ENCODE results near the genes PLEKHD1 and SMOC1.

DNA sequence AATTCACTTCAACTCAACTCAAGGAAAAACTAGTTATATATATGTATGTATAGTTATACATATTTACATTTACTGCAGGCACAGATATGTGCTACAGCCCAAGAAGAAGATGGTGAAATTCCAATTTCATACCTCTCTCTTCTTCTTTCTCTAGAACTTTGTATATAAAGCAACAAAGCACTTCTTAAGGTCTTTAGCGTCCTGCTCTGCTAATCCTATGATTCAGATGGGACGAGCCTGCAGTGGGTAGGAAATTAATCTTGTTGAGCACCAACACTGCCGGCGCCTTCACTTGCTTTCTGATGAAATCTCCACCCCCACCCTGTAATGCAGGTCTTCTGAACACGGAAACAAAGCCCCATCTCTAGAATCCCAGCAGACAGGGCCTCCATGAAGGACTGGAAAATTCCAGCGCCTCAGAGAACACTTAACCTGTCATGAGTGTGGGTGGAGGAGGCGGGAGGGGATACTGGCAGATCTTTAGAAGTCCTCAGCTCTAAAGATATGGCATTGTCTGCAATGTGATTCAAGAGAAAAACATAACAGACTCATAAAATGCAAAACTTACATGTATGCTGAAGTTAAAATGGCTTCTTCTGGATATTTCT is 43.4 kb downstream of the ZFP36L1 start:
- PRO-cap, 2 experiments, result no peak in any of the 2 experiments

- PRO-cap, 2 experiments, result no peak in any of the 2 experiments
These were observed 2.8 kb downstream of the ZFP36L1 start for GRCh38 chr14:68790032-68790545.

- PRO-cap, 2 experiments, result peak in 2 of 2 experiments; most common plus-strand start chr14:68815850 (in 1); most common minus-strand start chr14:68815888 (in 1)
These were observed 22.9 kb upstream of the ZFP36L1 start for GRCh38 chr14:68815746-68816279.

DNA sequence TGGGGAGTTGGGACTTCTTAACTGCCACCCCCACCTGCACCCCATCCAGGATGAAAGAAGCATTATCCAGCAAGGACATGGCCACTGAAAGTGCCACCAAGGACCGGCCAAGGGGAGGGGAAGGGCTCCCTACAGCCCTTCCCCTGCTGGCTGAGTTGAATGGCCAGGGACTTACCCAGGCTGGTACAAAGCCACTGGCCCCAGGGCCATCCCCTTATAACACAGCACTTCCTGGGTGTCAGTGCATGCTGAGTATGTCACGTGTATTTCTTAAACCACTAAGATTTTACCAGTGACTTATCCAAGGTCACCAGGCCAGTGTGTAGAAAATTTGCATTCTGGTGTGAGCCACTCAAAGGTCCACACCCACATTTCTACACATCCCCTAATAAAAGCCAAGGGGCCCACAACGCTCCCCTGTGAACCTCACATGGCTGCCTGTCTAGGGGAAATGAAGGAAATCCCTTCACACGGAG is 29.3 kb upstream of the ZFP36L1 start:
- PRO-cap, 2 experiments, result peak in 1 of 2 experiments; most common minus-strand start position 161 of the sequence (in 1)

GRCh38 chr14:68908133-68908530 is 71.0 kb downstream of the ACTN1 start:
- PRO-cap, 2 experiments, result no peak in any of the 2 experiments

- PRO-cap, 2 experiments, result no peak in any of the 2 experiments
These were observed 43.1 kb downstream of the ACTN1 start for GRCh38 chr14:68935619-68936755.

DNA sequence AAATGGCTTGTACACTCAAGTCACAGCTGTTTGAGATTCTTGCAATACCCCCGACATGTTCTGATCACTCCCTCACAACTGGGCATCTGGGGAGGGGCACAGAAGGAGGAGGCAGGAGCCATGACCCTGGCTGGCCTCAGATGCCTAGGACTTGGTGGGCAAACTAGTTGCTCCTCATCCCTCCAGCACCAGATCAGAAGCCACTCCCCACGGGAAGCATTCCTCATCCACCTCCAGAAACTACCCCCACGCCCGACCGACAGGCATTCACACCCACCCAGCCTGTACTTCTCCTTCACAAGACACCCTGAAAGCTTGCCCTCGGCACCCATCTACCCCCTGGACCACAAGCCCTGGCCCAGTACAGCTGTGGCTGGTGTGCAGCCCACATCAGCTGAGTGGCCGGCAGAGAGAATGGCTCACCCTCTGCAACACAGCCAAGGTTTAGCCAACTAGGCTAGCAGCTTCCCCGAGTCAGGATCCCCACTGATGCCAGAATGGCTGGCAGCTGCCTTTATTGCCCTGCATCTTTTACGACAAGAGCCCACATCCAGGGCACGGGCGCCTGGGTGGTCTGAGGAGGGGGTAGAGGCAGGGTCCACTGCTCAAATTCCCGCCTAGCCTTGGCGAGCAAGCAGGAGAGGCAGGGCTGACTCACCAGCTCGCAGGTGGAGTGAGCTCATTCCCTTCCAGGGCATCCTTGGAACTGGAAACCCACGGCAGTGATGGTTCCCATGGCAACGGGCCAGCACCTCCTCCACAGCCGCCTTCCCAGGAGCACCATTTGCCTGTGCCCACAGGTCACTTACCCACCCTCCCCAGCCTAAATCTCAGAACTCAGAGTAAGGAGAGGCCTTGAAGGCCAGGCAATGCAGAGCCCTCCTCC is 17.2 kb downstream of the ACTN1 start:
- PRO-cap, 2 experiments, result no peak in any of the 2 experiments

- PRO-cap, 2 experiments, result no peak in any of the 2 experiments
These were observed at the start of gene PLEKHD1 for GRCh38 chr14:69484259-69484940. PLEKHD1 (plus strand) TSS chr14:69484728.

DNA sequence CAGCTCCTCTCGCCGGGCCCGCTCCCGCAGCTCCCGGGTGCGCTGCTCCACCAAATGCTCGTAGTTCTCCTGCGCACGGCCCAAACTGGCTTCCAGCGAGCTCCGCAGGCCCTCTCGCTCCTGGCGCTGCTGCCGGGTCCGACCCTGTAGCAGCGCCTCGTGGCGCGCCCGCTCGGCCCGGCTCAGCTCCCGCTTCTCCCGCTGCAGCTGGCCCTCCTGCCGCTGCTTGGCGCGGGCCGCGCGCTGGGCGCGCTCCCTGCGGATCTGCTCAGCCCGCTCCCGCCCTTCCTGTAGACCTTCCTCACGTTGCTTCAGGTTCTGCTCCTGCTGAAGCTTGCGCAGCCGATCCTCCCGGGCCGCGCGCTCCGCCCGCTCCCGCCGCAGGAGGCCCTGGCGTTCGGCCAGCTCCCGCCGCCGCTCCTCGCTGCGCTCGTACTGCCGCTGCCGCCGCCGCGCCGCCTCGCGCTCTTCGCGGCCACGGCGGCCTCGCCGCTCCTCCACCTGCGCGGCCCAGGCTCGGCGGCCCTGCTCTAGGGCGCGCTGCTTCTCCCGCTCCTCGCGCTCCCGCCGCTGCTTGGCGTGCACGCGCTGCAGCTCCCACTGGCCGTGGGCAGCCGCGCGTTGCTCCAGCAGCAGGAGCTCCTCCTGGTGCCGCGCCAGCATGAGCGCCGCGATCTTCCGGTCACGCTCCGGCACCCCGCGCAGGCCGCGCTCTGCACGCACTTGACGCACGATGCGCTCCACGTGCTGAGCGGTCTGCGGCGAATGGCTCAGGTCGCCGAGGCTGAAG is 2.5 kb downstream of the CCDC177 start:
- PRO-cap, 2 experiments, result no peak in any of the 2 experiments

- PRO-cap, 2 experiments, result no peak in any of the 2 experiments
These were observed 53.6 kb upstream of the SRSF5 start for GRCh38 chr14:69713139-69713990.

DNA sequence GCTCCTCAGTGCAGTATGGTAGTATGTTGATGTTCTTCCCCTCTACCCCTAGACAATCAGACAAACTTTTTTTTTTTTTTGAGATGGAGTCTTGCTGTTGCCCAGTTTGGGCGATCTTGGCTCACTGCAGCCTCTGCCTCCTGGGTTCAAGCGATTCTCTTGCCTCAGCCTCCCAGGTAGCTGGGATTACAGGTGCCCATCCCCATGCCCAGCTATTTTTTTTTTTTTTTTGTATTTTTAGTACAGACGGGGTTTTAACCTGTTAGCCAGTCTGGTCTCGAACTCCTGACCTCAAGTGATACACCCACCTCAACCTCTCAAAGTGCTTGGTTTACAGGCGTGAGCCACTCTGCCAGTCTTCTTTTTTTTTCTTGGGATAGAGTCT is 6.8 kb downstream of the SRSF5 start:
- PRO-cap, 2 experiments, result peak in 1 of 2 experiments; most common plus-strand start position 260 of the sequence (in 1)

GRCh38 chr14:69776584-69777374 is 9.8 kb downstream of the SRSF5 start:
- PRO-cap, 2 experiments, result no peak in any of the 2 experiments

DNA sequence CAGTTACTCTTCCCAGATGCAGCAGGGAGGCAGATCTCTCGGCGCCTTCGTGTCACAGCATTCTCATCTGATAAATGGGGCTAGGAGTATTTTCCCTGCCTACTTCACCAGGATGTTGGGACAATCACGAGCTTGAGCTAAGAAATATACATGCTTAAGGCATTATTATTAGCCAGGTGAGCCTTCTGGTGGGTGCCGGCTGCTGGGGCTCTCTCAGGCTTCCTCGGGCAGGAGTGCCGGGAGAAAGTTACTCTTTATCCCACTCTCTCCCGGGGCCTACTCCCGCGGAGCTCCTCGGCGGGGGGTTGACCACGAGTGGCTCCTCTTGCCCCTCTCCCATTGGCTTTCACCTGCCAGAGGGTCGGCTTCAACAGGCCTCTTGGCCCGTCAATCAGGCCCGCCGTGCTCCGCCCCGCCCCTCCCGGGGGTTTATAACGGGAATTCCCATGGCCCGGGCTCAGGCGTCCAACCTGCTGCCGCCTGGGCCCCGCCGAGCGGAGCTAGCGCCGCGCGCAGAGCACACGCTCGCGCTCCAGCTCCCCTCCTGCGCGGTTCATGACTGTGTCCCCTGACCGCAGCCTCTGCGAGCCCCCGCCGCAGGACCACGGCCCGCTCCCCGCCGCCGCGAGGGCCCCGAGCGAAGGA is at the start of gene SMOC1:
Gene SMOC1, plus strand, starts transcription at position 460 of the 645 bp plus-strand sequence.
- PRO-cap, 2 experiments, result no peak in any of the 2 experiments

- PRO-cap, 2 experiments, result no peak in any of the 2 experiments
These were observed 366 bp downstream of the SMOC1 start for GRCh38 chr14:69879602-69879961.

- PRO-cap, 2 experiments, result no peak in any of the 2 experiments
These were observed 41.1 kb upstream of the SLC8A3 start for GRCh38 chr14:70229862-70230259.

DNA sequence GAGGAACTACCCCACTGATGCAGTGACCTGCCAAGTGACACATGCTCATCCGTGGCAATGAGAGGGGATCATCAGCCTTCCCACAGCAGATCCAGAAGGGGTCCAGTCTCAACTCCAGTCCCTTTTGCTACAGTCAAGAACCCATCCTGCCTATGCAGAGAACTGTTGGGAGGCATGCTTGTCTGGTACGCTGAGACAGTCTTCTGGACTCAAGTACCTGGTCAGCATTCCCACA is 26.9 kb downstream of the COX16 start:
- PRO-cap, 2 experiments, result no peak in any of the 2 experiments

DNA sequence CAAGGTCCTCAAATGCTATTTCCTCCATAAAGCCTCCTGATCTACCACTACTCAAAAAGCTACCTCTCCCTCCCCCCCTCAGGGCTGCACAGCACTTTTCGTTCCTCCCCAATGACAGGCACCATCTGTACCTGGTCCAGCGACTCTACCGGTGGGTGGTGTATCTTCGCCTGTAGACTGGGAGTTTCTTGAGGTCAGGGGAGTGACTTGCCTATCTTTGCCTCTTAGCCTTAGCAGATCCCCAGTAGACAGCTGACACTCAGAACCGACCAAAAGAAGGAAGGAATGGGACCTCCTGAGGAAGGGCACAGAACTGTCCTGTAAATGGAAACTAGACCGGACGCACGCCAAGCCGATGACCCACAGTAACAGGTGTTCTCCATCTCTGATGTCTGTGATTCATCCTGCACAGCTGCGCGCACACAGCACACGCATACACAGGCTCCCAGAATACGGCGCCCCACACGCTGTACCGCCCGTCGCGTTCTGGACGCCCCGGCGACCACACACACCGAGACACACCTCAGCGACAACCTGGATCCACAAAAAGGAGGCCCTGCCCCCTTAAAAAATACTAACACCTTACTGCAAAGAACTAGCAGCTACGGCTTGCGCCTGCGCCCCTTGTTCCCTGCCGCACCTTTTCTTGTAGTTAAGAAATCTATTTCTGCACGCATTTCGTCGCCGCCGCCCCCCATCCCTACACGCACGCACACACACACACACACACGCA is 673 bp upstream of the TTC9 start:
- PRO-cap, 2 experiments, result peak in 2 of 2 experiments; most common plus-strand start position 398 of the sequence (in 1); most common minus-strand start position 488 of the sequence (in 2)

DNA sequence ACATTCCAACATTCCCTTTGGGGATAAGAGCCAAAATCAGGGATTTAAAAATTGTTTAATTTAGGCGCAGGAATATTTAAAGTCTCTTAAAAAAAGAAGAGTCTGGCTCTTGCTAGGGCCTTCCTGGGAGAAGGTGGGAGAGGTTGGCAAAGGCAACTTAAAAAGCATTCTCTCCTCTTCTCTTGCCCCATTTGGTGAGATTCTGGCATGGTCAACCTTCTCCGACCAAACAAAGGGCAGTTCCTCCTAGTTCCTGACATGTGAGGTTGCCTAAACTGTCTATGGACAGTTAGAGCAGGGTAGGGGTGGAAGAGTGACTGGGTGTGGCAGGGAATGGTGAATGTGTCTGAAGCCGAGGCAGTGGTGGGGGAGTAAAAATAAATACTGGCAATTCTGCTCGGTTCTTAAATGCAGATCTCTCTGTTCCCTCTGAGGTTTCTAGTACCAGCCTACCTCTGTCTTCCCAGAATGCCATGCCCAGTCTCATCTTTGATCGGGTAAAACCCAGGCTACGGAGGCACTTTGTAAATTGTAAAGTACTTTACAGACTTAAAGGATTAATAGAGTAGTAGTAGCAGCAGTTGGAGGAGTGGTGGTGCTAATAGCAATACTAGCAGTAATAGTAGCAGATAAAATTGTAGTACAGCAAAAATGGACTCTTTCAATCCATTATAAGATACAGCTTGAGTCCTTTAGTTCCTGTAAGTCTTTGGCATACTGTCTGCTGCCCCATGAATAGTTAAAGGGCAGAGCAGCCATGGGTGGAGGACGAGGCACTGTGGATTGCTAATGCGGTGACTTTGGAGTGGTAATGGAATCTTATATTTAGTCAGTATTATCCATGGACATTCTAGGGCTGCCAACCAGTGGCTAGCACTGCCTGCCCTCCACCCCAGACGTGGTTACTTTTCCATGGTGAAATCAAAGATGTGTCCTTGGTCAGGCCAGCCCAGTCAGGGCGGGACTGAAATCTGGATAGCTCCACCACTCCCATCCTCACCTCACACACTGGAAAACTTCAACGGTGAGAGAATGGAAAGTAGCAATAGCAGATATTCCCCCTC is 1.9 kb downstream of the TTC9 start:
- PRO-cap, 2 experiments, result no peak in any of the 2 experiments

GRCh38 chr14:70738314-70738640 is 71.0 kb downstream of the MAP3K9 start:
- PRO-cap, 2 experiments, result no peak in any of the 2 experiments

- PRO-cap, 2 experiments, result peak in 1 of 2 experiments; most common plus-strand start chr14:70808322 (in 1); most common minus-strand start chr14:70808240 (in 1)
These were observed 936 bp downstream of the MAP3K9 start for GRCh38 chr14:70808053-70809100.